ENCODE data around the gene ANAPC4.

- PRO-cap: no peak
Observed at GRCh38 chr4:24657807-24658472, 73.6 kb upstream of the DHX15 start.

DNA sequence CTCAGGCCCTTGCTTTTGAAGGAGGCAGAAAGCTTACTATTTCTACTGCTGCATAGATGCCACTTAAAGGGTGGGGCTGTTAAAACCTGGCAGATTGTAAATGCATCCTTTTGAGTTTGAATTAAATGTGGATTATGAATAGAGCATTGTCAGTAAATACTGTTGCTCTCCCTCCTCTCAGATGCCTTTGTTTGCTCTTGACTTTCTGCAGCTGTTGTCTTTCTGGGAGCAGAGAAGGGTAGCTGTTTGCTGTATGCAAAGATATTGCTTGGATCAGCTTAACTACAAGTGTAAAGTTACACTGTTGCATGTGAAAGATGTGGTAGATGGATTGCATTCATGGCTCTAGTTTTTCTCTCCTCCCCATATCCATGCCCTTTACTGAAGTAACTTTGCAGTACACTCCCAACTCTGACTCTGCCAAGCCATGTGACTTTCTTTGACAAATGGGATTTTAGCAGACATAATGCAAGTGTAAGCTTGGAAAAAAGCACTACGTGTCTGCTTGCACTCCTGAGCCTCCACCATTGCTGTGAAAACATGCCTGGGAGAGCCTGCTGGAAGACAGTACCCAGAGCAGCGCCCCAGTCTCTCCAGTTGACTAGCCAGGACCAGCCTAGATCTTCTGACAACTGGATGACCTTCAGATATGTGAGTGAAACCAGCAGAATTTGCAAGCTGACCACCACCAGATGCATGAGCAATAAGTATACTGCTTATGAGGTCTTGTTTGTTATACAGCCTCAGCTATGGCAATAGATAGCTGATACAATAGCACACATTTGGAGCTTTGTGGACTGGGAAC is 75.2 kb upstream of the DHX15 start:
- PRO-cap: no peak

GRCh38 chr4:24794388-24795261 is 748 bp upstream of the SOD3 start:
- PRO-cap: no peak

- PRO-cap: no peak
Observed at GRCh38 chr4:24829955-24830665, 34.7 kb downstream of the SOD3 start.

- PRO-cap: no peak
Observed at GRCh38 chr4:24913231-24913573, 360 bp upstream of the CCDC149 start.

DNA sequence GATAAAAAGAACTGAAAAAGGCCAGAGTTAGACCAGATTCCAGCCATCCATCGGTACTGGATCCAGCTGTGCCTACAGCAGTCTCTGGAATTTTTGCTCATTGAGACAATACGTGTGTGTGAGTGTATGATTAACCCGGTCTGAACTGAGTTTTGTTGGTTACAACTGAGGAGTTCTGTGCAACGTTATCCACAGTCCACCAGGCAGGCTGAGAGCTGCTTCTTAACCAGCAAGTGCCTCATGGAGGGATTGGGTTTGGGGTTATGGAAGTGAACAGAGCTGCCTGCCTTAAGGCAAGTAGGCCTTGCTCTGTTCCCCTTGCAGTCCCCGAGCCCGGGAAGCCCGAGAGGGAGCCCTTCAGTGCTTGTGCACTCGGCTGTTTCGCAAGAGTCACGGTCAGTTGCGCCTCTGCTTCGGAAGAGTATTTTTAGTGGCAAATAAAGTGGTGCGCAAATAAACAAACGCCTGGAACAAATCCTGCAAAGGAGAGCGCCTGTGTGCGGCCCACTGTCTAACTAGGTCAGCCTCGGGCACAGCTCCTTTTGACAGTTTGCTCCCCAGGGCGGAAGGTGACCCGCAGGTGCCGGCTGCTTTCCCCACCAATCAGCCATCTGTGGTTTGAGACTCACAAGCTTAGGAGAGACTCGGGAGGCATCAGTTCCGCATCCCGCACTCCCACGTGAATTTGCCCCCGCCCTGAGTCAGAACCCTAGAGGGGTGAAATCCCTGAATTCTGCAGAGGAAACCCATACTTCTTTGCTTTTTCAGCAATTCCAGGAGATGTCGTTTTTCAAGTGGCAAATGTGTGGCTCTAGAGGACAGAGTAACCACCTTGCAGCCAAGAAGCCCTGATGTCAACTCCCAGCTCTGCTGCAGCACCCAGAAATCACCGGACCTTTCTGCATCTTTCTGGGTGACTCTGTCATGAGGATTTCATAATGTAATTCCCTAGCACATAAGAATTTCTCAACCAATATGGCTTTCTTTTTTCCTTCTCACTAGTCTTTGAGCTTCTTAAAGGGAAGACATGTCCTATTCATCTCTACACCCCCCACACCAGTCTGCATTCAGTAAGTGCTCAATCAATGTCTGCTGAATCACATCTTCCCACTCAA is 56.8 kb downstream of the LGI2 start:
- PRO-cap: bidirectional peak, plus-strand start at position 510 of the sequence, minus-strand start at position 517 of the sequence

DNA sequence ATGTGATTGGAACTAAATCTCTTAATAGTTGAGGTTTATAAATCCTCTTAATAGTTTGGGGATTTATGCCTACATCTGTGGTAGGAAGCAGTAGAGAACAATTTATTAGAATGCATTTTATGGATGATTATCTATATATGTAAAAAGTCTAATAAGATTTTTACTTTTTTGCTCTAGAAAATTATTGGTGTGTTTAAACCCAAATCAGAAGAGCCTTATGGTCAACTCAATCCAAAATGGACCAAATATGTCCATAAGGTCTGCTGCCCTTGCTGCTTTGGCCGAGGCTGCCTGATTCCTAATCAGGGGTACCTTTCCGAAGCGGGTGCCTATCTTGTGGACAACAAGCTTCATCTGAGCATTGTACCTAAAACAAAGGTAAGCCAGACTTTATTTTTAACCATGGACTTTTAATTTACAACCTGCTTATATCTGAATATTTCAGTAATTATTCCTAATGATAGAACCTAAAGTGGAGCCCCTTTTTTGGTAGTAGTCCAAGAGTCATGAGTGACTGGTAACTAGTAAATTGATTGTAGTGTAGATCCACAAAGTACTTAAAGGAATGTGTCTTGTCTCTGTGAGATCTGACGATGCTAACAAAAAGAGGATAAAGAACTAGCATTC is 21.2 kb downstream of the PI4K2B start:
- PRO-cap: no peak

GRCh38 chr4:25376605-25377750 is at the start of gene ANAPC4:
Gene ANAPC4, plus strand, starts transcription at chr4:25377263.
- PRO-cap: bidirectional peak, plus-strand start at chr4:25377320, minus-strand start at chr4:25377002; unidirectional peak, plus-strand start at chr4:25377559

GRCh38 chr4:25820036-25820497 is 42.7 kb downstream of the SEL1L3 start:
- PRO-cap: no peak

DNA sequence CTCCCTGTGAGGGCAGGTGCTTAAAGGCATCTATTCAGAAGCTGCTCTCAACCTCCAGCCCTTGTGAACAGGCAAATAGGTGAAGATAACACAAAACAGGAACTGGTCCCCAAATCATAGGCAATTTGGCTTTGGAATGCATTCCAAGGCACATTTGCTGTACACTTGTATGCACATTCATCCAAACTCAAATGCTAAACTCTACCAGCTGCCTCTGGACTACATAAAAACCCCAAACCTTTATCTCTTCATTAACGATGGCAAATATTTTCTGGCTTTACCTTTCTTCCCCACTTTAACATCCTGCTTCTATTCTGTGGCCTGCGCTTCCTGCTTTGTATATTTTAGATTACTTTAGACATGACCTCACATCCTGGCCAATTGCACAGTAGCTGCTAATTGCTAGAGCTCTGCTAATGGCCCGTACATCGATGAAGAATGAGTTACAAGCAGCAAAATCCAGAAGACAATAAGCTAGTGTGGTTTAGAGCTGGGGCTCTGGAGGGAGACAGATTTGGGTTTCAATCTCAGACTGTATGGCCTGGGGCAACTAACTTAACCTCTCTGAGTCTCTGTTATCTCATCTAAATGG is 3.2 kb downstream of the SEL1L3 start:
- PRO-cap: no peak

- PRO-cap: no peak
Observed at GRCh38 chr4:25861644-25861904, 1.2 kb downstream of the SEL1L3 start.

GRCh38 chr4:25861905-25862645 is 713 bp downstream of the SEL1L3 start:
- PRO-cap: bidirectional peak, plus-strand start at chr4:25862115, minus-strand start at chr4:25862082; unidirectional peak, plus-strand start at chr4:25862115

- PRO-cap: no peak
Observed at GRCh38 chr4:25904802-25905017, 9.3 kb upstream of the SMIM20 start.

DNA sequence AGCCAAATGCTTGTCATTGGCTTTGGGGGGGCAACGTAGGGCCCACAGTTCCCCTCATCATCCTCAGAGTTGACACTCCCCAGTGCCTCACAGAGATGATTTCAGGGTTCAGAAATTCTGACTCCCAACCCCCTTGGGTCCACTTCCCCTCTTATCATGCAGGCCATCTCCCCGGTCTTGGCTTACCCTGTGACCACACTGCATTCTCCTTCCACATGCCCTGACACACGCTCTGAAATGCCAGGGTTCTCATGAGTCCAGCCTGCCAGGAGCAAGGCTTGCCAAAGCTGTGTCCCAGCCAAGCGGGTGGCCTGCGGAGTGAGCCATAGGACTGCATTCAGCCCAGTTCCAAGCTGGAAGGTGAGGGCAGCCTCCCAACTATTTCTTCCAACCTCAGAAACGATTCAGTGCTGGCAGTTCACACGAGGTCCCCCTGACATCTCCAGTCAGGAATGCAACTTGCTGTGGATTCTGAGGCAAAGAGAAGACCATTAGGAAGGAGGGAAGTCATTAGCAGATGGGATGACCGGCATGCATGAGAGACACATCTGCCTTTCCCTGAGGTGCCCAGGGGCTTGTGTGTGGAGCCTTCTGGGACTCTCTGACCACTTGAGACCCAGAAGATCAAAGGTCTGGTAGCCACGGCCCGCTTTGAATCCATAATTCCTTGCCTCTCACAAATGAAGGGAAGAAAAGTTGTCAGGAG is 101.3 kb downstream of the SMIM20 start:
- PRO-cap: no peak

- PRO-cap: no peak
Observed at GRCh38 chr4:26074413-26074783, 160.4 kb downstream of the SMIM20 start.

GRCh38 chr4:26204184-26204564 is 116.6 kb upstream of the RBPJ start:
- PRO-cap: unidirectional peak, plus-strand start at chr4:26204407

DNA sequence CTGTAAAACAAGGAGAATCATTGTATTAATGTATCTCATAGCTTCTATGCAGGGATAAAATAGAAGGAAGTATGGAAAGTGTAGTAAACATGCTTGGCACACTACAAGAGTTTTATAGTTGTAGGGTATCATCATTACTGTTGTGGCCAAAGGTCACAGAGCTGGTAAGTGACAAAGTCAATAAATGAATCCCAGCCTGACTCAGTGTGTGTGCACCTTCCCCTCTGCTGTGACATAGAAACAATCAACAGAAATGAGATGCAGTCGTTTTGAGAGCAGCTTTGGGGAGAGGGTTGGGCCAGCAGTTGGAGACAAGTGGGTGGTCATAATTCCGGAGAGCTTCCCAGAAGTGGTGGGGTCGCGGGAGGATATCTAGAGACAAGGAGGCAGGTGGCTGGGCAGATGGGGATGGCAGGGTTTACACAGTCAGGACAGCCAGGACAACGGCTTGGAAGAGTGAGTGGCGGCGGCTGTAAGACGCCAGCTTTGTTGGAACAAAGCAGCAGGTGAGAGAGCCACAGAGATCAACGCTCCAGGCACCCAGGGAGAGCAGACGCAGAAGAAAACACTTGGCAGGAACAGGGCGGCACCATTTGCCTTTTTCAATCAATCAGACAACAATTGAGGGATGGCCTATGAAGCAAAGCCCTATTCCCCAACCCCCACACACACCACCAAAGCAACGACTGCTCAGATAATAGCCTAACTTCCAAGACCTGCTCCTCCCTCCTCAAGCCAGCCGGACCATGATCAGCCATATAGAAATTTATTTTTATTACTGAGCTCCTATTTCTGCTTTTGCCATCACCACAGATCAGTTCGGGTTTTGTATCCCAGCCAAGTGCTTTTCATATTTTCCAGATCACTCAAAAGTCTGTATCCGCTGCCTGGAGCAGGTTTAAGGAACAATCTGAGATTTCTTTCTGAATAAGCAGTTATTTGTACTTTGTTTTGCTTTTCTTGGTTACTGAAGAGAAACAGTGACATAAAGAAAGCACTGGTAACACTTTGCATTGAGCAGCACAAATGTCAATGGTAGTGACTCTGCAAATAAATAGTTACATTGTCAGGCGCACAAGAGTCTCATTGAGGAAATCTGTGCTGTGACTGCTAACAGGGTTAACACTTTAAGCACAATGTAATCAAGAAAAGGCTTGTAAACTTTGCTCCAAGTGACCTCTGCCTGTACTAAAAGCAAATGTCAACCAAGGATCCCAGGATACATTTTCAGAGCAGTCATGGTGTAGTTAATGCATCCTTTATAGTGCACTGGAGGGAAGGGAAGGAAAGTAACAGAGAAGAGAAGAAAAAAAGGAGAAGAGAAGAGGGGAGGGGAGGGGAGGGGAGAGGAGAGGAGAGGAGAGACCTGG is 81.9 kb upstream of the RBPJ start:
- PRO-cap: bidirectional peak, plus-strand start at position 527 of the sequence, minus-strand start at position 496 of the sequence

DNA sequence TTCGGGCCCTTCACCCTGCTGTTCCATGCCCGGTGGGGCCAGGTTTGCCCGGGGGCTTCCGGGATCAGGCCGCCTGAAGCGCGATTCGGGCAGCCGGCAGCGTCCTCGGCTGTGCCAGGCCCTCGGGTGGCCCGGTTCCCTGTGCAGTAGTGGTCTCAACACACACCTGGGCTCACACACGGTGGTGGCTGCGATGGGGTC is 1.0 kb upstream of the RBPJ start:
- PRO-cap: unidirectional peak, plus-strand start at position 144 of the sequence

DNA sequence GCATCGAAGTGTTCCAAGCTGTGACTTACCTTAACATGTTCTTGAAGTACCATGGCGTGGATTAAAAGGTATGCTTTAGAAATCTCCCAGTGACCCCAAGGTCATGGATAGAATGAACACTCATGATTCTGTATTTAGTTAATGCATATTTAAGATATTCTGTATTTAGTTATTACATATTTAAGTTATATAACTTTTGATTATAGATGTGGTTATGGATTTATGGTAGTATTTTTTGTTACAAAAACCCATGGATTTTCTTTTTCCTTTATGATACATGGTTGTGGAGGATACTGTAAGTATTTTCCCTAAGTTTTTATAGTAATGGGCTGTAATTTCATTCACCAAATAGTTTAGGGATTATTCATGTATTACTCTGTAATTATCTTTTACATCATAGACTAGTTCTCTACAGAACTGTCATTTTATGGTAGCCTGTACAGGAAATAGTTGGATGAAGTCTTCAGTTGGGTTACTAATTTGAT is 41.8 kb downstream of the RBPJ start:
- PRO-cap: no peak

DNA sequence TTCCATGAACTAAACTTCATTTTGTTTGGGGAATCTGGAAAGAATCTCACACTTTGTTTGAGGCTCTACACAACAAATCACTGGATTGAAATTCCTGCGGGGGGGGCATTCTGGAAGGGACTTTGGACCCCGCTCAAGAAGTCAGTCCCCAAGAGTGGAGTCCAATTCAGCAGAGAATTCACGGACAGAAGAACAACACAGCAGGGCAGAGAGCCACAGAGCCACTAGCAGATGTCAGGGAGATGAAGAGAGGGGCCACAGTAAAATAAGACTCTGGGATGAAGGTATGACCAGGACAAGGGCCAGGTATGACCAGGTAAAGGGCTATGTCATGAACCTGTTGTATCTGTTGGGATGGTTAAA is 7.4 kb upstream of the TBC1D19 start:
- PRO-cap: no peak

Data from bronchus (tissue), 1 donor.